LHCN-M2 (cell line): ENCODE data around the genes MXRA8, ANKRD65 and ATAD3B.

GRCh38 chr1:831107-831773, 92.5 kb upstream of the SAMD11 start:
- RAMPAGE, long total RNA: no peak

DNA sequence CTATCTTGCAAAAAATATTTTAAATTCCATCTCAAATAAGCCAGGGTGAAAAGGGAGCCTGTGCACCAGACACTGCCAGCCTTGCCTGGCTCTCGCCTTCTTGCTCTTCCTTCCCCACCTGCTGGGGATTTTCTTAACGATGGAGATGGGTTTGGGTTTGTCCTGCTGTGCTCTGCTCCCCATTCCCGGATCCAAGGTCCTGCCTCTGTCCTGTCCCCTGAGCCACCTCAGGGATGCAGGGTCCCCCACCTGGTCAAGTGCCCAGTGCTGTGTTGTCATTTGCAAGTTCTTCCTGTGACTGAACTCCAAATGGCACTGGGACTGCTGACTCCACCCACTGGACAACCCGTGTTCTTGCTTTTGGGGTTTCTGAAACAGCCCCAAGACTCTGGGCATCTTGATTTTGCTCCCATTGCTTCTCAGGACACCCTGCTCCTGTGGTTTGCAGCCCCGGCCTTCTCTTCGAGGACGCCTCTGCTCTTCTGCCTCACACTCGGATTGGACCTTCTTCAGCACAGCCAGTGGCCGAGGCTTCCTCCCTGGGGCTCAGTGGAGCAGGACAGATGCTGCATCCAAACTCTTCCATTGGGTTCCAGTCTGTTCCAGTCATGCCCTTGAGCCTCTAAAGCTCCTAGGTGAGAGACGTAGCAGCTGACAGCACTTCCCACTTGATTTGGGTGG, 67.6 kb upstream of the SAMD11 start:
- RAMPAGE, long total RNA: no peak

DNA sequence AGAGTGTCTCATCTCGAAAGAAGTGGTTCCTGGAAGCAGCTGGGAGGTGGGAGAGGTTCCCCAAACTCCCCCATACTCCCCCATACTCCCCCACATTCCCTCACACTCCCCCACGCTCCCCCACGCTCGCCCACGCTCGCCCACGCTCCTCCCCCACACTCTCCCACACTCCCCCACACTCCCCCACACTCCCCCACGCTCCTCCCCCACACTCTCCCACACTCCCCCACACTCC, 48.0 kb upstream of the SAMD11 start:
- RAMPAGE, long total RNA: no peak

DNA sequence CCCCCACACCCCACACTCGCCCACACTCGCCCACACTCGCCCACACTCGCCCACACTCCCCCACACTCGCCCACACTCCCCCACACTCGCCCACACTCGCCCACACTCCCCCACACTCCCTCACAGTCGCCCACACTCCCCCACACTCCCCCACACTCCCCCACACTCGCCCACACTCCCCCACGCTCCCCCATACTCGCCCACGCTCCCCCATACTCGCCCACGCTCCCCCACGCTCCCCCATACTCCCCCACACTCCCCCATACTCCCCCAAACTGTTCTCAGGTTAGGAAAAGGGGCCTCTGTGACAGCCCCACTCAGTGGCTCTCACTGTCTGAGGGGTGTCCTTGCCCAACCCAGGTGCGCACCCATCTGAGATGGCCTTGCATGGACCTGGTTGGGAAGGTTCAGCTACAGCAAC, 47.6 kb upstream of the SAMD11 start:
- RAMPAGE, long total RNA: no peak

DNA sequence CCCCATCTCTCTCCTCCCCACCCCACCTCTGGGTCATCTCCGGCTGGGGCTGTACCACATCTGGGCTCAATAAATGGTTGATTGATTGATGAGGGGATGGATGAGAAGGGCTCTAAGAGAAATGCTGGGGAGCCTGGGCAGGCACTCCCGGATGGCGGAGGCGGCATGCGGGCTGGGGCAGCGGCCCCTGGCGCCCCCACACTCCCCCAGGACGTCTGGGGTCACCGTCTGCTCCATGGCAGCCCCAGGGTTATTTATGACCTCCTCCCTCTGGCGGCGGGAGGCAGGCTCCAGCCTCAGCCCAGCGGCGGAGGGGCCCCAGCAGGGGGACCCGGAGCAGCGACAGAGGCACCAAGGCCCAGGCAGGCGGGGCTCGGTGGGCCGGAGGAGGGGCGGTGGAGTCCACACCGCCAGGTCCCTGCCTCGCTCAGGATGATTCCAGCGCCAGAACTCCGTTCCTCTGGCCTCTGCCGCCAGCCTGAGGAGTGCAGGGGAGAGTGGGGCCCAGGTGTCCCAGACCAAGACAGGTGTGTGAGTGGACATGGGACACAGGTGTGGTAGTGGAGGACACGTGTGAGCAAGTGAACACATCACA, 2.7 kb upstream of the SAMD11 start:
- RAMPAGE, long total RNA: no peak

- RAMPAGE, long total RNA: no peak
These were observed 1.0 kb downstream of the SAMD11 start for GRCh38 chr1:924403-925521.

DNA sequence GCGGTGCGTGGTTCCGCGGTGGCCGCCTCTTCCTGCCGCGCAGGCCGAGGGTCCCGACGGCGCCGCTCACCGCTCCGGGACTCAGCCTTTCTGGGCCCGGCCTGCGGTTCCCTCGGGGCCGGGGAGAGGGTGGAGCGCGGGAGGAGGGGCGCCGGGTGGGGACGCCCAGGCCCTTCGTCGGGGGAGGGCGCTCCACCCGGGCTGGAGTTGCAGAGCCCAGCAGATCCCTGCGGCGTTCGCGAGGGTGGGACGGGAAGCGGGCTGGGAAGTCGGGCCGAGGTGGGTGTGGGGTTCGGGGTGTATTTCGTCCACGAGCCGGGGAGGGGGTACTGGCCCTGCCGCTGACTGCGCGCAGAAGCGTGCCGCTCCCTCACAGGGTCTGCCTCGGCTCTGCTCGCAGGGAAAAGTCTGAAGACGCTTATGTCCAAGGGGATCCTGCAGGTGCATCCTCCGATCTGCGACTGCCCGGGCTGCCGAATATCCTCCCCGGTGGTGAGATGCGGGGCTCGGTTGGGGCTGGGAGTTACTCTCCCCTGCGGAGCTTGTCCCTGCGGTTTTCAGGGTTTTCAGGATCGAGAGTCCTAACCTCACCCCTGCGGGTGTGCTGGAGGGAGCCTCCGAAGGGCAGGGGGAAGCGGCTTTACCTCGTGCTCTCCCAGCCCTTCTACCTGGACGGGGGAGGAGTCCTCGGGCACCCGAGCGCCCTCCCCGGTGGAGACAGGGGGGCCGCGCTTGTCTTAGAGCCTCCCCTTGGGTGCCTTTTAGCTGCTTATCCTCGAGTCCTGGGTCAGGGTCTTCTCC, 2.0 kb downstream of the SAMD11 start:
- RAMPAGE, long total RNA: no peak

DNA sequence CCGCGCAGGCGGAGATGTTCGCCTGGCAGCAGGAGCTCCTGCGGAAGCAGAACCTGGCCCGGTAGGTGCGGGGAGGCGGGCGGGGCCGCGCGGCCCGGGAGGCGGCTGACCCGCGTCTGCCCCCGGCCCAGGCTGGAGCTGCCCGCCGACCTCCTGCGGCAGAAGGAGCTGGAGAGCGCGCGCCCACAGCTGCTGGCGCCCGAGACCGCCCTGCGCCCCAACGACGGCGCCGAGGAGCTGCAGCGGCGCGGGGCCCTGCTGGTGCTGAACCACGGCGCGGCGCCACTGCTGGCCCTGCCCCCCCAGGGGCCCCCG, 16.7 kb downstream of the NOC2L start:
- RAMPAGE, long total RNA: no peak

GRCh38 chr1:1045559-1046301, 25.8 kb downstream of the AGRN start:
- RAMPAGE, long total RNA: no peak

DNA sequence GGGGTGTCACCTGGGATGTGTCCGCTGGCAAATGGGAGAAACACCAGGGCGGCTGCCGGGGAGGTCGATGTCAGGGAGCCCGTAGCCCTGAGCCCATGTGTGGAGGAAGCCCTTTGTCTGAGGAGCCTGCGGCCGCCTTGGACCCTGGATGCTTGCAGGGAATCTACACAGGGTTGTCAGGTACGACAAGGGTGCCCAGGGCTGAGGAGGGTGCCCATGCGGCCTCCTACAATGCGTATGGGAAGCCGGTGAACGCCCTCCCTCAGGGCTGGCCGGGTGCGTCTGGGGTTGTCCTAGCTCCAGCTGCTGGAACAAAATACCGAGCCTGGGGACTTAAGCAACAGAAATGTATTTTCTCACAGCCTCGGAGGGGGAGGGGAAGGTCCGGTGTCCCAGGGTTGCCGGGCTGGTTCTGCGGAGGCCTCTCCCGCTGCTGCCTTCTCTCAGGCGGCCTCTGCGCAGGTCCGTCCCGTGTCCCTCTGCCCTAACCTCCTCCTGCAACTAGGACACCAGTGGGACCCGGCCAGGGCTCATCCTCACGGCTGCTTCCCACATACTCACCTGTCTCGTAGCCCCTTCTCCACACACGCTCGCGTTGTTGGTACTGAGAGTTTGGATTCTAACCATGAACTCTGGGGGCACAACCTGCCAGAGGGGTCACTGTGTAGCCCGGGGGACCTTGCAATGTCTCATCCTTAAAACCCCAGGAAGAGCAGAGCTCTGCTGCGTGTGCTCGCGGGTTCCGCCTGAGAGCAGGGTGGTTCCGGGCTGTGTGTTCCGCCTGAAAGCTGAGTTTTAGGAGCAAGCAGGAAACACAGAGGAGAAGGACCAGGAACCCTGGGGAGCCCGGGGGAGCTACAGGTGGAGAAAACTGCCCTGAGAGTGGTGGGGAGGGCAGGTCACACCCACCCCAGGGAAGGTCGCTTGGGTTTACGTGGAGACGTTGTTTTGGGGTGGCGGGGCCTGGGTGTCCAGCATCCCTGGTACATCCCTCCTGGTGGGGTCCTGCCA, 16.8 kb upstream of the C1orf159 start:
- RAMPAGE, long total RNA: no peak

GRCh38 chr1:1136912-1137962, 21.3 kb upstream of the C1orf159 start:
- RAMPAGE, long total RNA: no peak

GRCh38 chr1:1281356-1282396, 1.4 kb downstream of the SCNN1D start:
- RAMPAGE, long total RNA: no peak

DNA sequence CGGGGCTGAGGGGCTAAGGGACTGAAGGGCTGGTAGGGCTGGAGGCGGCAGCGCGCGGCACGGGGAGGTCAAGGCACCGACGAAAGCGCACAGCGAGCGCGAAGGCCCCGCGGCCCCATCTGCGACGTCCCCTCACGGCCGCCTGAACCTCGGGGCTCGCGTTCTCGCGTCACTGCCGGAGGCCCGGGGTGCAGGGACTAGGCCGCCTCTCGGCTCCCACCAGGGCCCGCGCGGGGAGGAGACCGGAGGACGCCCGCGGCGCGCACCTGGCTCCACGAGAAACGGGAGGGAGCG, 294 bp downstream of the INTS11 start:
- RAMPAGE, long total RNA: no peak

GRCh38 chr1:1357699-1358942, at the start of gene MXRA8:
Gene MXRA8, minus strand, starts transcription at chr1:1358555.
- RAMPAGE, long total RNA: no peak

DNA sequence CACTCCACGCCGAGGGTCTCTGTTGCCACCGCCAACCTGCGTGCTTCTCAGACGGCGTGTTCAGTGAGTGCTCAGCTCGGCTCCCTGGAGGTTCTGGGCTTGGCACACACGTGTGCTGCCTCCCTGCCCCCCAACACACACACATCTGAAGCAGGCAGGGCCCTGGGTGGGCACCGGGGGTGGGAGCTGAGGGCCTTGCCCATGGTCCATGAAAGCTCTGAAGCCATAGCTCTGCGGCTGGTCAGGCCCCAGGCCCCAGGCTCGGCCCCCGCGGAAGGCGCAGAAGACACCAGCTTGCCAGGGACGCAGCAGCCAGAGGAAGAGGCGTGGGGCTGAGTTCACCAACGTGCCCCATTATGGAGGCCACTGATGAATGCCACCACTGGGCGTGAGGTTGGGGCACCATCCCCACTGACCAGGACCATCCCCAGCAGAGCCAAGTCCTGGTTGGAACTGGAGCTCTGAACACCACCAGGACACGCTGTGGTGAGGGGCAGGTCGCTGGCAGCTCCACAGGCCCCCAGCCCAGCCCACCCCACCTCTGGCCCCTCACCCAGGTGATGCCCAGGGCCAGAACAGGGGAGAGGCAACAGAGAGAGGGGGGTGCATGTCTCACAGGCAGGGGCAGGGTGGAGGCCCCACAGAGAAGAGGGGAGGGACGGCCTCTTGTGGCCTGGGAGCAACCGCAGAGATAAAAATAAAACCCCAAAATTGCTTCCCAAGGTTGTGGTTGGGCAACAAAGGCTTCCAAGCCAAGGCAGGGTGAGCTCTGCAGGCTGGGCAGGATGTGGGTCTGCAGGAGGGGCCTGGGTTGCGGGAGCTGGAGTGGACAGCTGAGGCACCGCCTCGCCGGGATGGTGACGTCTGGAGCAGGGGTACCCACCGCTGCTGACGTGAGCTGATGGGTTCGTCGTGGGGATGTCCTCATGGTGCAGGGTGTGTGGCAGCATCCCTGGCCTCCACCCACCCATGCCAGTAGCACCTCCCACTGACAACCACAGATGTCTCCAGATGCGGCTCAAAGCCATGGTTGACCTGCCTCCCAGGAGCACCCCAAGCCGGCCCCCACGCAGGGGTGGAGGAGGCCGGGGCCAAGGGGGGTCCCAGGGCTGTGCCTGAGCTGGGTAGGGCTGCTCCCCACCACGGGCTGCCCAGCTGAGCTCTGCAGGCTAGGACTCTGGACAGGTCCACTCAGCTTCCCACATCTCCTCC, 3.9 kb downstream of the AURKAIP1 start:
- RAMPAGE, long total RNA: no peak

DNA sequence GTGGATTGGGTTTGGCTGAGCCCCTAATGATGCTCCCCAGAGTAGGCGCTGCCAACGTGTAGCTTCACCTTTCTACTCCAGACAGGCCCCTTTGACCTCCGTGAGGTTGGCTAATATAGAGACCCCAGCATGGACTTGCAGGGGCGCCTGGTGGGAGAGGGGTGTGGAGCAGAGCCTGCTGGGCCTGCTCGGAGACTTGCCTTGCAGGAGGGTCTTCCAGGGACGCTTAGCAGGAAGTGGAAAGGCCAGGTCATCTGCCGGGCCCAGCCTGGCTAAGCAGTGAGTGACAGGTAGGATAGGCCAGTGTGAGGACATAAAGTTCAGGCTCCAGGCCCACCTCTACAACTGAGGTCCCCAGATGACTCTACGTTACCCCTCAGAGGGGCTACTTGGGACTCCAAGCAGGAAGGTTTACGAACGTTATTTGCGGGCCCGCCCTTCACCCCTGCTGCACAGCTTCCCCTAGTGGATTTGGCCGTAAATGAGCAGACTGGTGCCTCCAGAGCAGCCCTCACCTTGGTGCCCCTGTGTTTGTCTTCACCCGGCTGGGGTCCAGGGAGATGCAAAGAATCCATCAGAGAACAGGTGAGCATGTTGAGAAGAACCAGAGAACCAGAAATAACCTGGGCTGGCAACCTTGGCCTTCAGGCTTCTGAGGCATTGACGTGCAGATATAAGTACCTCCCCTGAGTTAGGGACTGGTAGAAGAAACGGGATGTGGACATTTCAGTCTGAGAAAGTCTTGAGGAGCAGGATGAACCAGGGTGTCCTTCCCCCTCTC, 1.2 kb upstream of the AURKAIP1 start:
- RAMPAGE, long total RNA: no peak

DNA sequence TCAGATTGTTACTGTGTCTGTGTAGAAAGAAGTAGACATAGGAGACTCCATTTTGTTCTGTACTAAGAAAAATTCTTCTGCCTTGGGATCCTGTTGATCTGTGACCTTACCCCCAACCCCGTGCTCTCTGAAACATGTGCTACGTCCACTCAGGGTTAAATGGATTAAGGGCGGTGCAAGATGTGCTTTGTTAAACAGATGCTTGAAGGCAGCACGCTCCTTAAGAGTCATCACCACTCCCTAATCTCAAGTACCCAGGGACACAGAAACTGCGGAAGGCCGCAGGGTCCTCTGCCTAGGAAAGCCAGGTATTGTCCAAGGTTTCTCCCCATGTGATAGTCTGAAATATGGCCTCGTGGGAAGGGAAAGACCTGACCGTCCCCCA, 2.7 kb upstream of the MRPL20 start:
- RAMPAGE, long total RNA: no peak

GRCh38 chr1:1420993-1422028, at the start of gene ANKRD65:
Gene ANKRD65, minus strand, starts transcription at chr1:1421276.
- RAMPAGE, long total RNA: no peak

DNA sequence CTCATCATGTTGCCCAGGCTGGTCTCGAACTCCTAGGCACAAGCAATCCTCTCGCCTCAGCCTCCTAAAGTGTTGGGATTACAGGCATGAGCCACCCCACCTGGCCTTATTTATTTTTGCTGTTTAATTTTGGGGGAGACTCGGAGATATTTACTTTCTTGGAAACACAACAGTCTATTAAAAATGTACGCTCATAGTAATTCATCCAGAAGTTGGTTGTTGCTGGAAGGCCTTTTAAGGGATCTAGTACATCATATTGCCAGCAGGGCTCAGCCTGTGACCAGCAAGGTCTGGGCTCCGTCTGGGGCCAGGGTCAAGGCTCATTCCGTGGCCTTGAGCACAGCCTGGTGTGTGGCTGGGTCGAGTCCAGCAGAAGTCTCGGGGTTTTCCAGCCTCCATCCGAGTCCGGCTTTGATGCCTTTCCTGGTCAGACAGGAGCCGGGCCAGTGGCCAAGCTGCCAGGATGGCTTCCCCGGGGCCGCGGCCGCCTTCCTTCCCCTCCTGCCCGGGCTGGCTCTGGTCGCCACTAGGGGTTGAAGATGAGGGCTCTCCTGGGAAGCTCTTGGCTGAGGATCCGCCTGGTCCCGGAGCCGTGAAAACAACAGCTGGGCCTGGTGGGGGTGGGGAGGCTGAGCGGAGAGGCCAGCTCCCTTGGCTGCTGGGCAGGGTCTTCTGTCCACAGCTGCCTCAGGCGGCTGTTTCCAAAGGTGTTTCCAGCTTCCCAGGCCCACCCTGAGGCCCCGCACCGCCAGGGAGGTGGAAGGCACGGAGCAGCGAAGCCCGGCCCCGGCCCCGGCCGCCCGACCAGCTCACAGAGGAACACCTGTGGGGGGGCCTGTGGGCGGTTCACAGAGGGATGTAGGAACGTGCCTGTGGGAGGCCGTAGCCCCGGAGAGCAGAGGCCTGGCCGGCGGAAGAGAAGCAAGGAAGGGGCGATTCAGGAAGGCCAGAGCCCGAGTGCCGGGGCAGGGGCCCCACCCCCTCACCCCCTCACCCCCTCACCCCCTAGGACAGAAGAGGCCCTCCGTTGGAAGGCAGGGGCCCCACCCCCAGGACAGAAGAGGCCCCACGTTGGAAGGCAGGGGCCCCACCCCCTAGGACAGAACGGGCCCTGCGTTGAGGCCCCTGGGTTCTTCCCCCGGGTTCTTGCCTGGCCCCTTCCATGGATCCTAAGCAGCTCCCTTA, 4.8 kb downstream of the TMEM88B start:
- RAMPAGE, long total RNA: no peak

DNA sequence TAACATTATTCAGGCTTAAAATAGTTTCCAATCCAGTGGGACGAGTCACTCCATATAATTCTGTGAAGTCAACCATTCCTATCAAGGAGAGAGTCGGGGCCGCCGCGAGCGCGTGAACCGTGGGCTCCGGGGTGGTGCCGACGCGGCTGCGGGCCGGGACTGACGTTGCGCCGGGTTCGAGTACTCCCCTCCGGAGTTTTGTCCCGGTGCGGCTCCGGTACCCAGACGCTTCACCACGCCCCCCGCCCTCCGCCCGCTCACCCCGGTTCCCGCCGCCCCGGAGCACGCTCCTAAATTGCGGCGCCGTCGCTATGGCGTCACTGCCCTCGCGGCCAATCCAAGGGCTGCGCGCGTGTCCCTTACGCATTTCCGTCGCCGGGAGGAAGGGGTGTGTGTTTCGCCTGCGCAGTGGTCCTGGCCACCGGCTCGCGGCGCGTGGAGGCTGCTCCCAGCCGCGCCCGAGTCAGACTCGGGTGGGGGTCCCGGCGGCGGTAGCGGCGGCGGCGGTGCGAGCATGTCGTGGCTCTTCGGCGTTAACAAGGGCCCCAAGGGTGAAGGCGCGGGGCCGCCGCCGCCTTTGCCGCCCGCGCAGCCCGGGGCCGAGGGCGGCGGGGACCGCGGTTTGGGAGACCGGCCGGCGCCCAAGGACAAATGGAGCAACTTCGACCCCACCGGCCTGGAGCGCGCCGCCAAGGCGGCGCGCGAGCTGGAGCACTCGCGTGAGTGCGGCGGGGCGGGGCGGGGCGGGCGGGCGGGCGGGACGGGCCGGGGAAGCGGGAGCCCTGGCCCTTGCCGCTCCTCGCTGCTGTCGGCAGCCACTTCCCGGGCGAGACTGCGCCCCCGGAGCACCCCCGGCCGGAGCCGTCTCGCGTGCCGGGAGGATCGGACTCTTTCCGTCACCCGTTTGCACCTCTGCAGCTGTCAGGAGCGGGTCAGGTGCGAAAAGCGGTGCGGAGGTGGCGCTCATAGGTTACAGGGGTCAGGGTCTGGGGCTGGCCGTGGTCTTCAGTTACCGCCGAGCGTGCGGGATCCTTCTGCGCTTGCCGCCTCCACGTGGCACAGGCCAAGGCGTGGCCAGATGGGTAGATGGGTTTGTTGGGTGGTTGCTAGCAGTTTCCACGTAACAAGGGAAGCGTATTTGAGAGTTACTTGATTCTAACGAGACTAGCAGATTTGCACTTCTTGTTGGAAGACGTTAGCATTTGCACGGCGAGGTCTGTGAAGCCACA, at the start of gene ATAD3B:
ATAD3B (plus strand) TSS at position 395 of the 1,229 bp plus-strand sequence.
- RAMPAGE, long total RNA: no peak